ENCODE measurements around the gene OXNAD1.

GRCh38 chr3:16264789-16265543, at the start of gene OXNAD1:
Gene OXNAD1, plus strand, starts transcription at chr3:16265212.
- PRO-cap = bidirectional peak, plus-strand start at chr3:16265233, minus-strand start at chr3:16264943

- PRO-cap = no peak
These were observed 19.7 kb downstream of the OXNAD1 start for GRCh38 chr3:16284598-16285225.

GRCh38 chr3:16294760-16295128, 29.7 kb downstream of the OXNAD1 start:
- PRO-cap = no peak

GRCh38 chr3:16302399-16302965, 37.5 kb downstream of the OXNAD1 start:
- PRO-cap = no peak

- PRO-cap = no peak
These were observed 106.4 kb downstream of the OXNAD1 start for GRCh38 chr3:16371474-16371847.

DNA sequence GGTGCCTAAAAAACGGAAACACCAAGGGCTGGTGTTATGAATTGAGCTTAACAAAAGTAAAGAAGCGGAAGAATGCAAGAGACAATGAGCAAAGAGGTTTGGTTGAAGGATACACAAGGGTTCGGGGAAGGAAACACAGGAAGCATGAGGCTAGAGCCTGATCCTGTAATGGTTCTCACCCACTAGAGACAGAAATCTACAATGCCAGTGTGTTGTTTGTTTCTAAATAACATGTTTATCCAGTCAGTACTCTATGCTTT, 50.7 kb downstream of the RFTN1 start:
- PRO-cap = no peak

- PRO-cap = no peak
These were observed 4.8 kb downstream of the RFTN1 start for GRCh38 chr3:16508783-16509071.

- PRO-cap = bidirectional peak, plus-strand start at chr3:16513004, minus-strand start at chr3:16512905
These were observed 675 bp downstream of the RFTN1 start for GRCh38 chr3:16512647-16513400.

GRCh38 chr3:16670250-16670541, 65.0 kb upstream of the DAZL start:
- PRO-cap = no peak

DNA sequence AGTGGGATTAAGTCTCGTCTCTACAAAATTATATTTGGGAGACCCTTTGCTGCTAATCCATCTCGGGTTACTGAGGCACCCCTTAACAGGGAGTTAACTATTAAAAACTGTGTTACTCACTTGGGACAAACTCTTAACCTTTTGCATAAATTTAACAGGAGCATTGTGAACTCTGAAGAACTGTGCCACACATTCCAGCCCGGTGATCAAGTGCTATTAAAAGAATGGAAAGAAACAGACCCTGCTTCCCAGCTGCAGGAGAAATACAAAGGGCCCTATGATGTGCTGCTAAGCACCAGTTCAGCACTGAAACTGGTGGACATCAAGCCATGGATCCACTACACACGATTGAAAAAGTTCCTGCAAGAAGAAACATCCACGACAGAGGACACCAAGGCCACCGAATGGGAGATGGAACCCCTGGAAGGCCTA, 114.8 kb upstream of the PLCL2 start:
- PRO-cap = no peak

GRCh38 chr3:17330103-17330715, 412.2 kb downstream of the TBC1D5 start:
- PRO-cap = no peak

DNA sequence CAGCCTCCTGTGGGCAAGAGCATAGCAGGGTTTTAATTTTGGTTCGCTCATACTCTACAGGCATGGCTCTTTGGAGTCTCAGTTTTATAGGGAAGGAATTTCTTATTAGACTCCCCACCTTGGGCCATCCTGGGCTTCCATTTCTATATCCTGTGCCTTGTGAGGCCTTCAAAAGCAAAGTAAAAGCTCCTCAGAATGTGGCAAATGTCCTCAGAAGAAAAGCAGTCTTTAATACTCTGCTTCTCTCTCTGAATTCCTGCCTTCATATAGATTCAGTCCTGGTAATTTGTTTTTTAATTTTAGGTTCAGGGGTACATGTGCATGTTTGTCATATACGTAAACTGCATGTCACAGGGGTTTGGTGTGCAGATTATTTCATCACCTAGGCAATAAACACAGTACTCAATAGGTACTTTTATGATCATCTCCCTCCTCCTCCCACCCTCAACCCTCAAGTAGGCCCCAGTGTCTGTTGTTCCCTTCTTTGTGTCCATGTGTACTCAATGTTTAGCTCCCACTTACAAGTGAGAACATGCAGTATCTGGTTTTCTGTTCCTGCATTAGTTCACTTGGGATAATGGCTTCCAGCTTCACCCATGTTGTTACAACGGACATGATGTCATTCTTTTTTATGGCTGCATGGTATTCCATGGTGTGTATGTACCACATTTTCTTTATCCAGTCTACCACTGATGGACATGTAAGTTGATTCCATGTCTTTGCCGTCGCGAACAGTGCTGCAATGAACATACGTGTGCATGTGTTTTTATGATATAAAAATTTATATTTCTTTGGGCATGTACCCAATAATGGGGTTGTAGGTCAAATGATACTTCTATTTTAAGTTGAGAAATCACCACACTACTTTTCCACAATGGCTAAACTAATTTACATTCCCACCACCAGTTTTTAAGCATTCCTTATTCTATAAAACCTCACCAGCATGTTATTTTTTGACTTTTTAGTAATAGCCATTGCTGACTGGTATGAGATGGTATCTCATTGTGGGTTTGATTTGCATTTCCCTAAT, 16.7 kb downstream of the TBC1D5 start:
- PRO-cap = no peak

DNA sequence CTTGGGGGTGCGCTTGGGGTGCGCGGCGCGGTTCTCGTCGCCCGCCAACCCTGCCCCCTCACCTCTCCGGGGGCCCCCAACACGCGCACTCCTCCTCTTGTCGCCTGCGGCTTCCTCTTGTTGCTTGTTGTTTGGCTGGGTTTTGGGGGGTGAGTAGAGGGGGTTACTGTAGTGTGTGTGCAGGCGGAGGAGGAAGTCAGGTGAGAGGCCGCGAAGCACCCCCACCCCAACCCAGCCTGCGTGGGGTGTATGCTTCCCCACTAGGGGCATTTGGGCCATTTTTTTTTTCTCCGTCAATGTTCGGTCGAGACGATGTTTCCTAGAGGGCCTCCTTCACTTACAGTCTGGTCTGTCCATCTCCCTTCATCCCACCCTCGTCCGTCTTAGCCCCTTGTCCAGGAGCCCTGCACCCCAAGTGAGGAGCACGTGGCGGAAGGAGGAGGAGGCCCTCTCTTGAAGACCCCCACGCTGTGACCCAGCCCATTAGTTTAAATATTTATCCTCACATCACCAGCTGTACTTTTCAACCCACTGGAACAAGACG, 20.4 kb upstream of the SATB1 start:
- PRO-cap = no peak

- PRO-cap = no peak
These were observed 184.7 kb upstream of the KCNH8 start for GRCh38 chr3:18963559-18964037.

- PRO-cap = no peak
These were observed 200.6 kb downstream of the KCNH8 start for GRCh38 chr3:19348953-19349266.

DNA sequence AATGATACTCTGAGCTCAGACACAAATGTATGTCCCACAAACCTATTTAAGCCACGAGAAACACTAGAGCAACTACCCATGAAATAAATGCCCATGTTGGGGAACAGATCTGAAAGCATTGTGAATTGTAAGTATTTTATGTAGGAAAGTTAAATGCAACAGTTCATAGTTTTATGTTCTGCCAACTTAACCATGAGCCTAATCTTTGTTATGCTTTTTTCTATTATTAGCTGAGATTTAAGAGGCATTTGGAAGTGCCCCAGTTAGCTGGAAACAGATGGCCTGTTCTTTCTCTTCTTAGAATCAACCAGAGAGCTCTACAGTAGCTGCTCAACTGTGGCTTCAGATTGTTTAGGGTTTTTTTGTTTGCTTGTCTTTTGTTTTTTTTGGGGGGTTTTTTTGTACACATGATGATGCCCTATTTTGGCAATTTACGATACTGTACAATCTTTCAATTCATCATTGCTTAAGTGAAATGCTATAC, 284.4 kb downstream of the KCNH8 start:
- PRO-cap = no peak

- PRO-cap = no peak
These were observed 20.6 kb downstream of the KAT2B start for GRCh38 chr3:20060854-20061212.

GRCh38 chr3:20115146-20115396, 70.9 kb downstream of the SGO1 start:
- PRO-cap = no peak

- PRO-cap = no peak
These were observed 332.0 kb downstream of the ZNF385D start for GRCh38 chr3:21419016-21419432.

- PRO-cap = no peak
These were observed 45.3 kb downstream of the ZNF385D start for GRCh38 chr3:21705742-21706022.